ENCODE measurements around the genes RSL24D1 and RFX7.

- RRBS, result 1% methylated on average over 8 of the region's 33 CpGs
These were observed at the start of gene RSL24D1 for GRCh38 chr15:55196803-55197280. Gene RSL24D1, minus strand, starts transcription at chr15:55196941.

GRCh38 chr15:55627610-55628101 lies 39.5 kb upstream of the PYGO1 start:
- RRBS, result no CpG with 5 or more reads among the region's 8 CpGs

- RRBS, result 3% methylated on average over 14 of the region's 23 CpGs
These were observed 495 bp upstream of the PRTG start for GRCh38 chr15:55743391-55743902.

DNA sequence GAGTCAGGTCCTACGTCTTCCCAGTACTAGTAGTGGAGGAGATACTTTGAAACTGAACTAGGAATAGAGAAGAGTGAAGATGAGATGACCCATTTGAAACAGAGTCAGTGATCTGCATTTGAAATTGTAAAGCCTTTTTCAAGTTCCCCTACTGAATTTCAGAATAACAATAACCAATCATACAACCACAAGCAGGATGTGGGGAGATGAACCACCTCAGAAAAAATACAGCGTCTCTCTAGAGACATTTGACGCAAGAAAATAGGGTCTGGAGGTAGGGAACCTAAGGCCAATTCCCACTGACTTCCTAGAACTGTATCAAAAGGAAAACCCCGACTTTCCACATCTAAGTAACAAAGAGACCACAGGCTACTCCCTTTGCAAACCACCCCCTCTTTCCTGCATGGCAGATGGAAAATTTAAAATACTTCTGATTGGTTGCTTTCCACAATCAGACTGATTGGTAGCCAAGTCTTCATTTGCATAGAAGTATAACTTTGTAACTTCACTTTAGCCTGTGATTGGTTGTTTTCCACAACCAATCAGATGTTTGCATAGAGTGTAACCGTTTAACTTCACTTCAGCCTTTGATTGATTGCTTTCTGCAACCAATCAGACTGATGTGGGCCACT lies 49.9 kb upstream of the NEDD4 start:
- RRBS, result no CpG with 5 or more reads among the region's 5 CpGs

GRCh38 chr15:56139115-56139605 lies 104.5 kb downstream of the RFX7 start:
- RRBS, result no CpG with 5 or more reads among the region's 10 CpGs

DNA sequence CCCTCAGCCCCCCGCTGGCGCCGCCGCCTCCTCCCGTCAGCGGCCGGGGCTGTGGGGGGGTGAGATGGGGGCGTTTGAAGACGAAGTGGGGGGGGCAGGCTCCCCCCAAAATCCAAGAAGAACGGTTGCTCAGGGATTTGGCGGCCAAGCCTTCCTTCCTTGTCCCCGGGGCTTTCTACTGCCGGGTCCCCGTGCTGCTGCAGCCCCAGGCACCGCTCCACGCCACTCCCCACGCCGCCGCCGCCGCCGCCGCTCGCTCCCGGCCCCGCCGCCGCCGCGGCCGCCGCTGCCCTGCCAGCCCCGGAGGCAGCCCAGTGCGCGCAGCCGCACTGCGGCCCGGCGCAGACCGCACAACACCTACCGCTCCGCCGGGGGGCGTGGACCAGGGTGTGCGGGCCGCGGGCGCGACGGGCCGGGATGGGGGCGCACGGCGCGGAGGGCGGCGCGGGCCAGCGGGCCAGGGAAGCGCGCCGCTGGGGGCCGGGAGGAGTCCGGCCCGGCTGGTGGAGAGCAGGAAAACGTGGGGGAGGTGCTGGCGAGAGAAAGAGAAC lies at the start of gene RFX7:
Gene RFX7, minus strand, starts transcription at position 326 of the 551 bp plus-strand sequence.
- RRBS, result 1% methylated on average over 56 of the region's 67 CpGs

GRCh38 chr15:56992888-56993677 lies 74.6 kb downstream of the TCF12 start:
- RRBS, result no CpG with 5 or more reads among the region's 5 CpGs

GRCh38 chr15:57286399-57287051 lies 89.8 kb upstream of the CGNL1 start:
- RRBS, result no CpG with 5 or more reads among the region's 8 CpGs

GRCh38 chr15:57376618-57377510 lies 559 bp downstream of the CGNL1 start:
- RRBS, result 21% methylated on average over 12 of the region's 54 CpGs

- RRBS, result no CpG with 5 or more reads among the region's 6 CpGs
These were observed 61.2 kb downstream of the CGNL1 start for GRCh38 chr15:57437398-57438076.

- RRBS, result no CpG with 5 or more reads among the region's 10 CpGs
These were observed 86.4 kb upstream of the MYZAP start for GRCh38 chr15:57505184-57505832.

GRCh38 chr15:57551668-57552322 lies 39.9 kb upstream of the MYZAP start:
- RRBS, result 2% methylated on average over 2 of the region's 11 CpGs

- RRBS, result no CpG with 5 or more reads among the region's 11 CpGs
These were observed 40.7 kb downstream of the POLR2M start for GRCh38 chr15:57747164-57747614.

DNA sequence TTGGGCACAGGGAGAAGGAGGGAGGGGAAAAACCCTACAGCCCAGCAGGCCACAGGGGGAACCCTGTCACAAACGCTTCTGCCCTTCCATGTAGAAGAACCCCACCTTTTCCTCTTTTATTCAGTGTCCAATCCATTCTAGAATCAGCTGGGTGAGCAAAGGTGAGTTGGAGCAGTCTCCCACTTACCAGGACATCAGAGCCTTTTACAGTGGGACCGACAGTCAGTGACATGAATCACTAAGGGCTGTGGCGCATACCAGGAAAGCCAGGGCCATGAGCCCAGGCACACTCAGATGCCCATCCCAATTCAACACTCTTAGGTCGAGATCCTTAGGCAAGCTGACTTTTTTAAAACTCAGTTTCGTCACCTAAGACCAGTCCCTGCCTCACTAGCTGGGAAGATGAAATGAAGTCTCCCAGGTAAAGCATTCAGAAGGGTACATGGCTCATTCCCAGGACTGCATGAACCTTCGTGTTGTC lies 146.1 kb downstream of the AQP9 start:
- RRBS, result no CpG with 5 or more reads among the region's 6 CpGs

GRCh38 chr15:58389905-58390642 lies 41.7 kb upstream of the LIPC start:
- RRBS, result no CpG with 5 or more reads among the region's 4 CpGs

DNA sequence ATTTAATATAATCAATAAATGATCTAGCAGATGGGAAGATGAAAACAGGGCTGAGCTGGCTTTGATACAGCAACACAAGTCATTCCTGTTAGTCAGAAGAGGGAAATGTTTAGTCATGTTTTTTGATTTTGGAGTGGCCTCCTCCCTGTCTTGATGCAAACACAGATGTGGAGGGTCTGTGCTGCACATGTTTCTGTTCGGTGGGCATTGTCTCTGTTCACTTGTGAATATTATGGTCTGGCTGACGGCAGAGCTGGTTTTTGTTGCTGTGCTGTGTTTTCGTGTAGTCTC lies 9.9 kb downstream of the LIPC start:
- RRBS, result no CpG with 5 or more reads among the region's 3 CpGs

DNA sequence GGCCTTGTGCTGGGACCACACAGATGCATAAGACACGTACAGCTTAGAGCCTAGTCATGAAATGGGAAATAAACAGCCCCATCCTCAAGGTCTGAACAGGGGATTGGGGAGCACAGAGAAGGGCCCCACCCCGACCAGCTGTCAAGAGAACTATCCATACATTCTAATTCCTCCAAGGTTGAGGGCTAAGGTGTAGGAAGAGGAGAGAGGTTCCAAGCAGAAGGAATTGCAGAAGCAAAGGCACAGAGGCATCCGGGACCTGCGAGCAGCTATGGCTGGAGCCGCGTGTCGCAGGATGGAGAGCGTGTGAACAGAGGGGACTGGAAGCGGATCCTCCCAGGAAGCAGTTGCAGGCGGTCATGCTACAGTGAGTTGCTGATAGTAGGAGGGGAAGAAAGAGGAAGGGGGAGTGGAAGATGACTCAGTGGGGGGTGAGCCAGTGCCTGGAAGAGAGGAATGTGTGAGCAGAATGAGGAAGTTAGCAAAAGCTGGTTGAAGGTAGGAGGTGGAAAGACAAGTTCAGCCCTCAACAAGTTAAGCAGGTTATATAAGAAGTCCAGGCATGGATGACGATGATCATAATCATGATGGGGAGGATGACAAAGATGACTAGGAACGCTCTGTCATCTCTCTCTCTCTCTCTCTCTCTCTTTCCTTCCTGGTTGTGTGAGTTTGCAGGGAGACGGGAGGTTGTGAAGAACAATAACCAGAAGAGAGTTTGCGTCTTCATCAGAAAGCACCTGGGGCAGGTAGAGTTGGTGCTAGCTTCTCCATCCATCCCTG lies 89.7 kb downstream of the LIPC start:
- RRBS, result no CpG with 5 or more reads among the region's 14 CpGs

- RRBS, result no CpG with 5 or more reads among the region's 16 CpGs
These were observed 145.0 kb downstream of the ADAM10 start for GRCh38 chr15:58604069-58605281.

- RRBS, result no CpG with 5 or more reads among the region's 4 CpGs
These were observed 43.3 kb downstream of the RNF111 start for GRCh38 chr15:59030701-59031165.

- RRBS, result no CpG with 5 or more reads among the region's 8 CpGs
These were observed 37.2 kb upstream of the LDHAL6B start for GRCh38 chr15:59169201-59170034.

All from HTR-8/SVneo (cell line).